Fibroblast of villous mesenchyme (primary cell): ENCODE measurements around the genes CTCF, C16orf86, TSNAXIP1 and EDC4.

- CAGE, long polyA plus RNA: no peak
Measured at GRCh38 chr16:67561027-67561851, 1.1 kb upstream of the CTCF start.

- CAGE, long polyA plus RNA: no peak
Measured at GRCh38 chr16:67561881-67562914, at the start of gene CTCF. TSS of gene CTCF (plus strand) at chr16:67562526.

- CAGE, long polyA plus RNA: no peak
Measured at GRCh38 chr16:67562915-67563533, 698 bp downstream of the CTCF start.

GRCh38 chr16:67666580-67667624 lies at the start of gene C16orf86:
TSS of gene C16orf86 (plus strand) at chr16:67666814.
- CAGE, long polyA plus RNA: start-site peak on the plus strand at chr16:67666808-67666940, 13 and 11 reads in 2 replicates

- CAGE, long polyA plus RNA: no peak
Measured at GRCh38 chr16:67804661-67805535, 1.5 kb downstream of the RANBP10 start.

DNA sequence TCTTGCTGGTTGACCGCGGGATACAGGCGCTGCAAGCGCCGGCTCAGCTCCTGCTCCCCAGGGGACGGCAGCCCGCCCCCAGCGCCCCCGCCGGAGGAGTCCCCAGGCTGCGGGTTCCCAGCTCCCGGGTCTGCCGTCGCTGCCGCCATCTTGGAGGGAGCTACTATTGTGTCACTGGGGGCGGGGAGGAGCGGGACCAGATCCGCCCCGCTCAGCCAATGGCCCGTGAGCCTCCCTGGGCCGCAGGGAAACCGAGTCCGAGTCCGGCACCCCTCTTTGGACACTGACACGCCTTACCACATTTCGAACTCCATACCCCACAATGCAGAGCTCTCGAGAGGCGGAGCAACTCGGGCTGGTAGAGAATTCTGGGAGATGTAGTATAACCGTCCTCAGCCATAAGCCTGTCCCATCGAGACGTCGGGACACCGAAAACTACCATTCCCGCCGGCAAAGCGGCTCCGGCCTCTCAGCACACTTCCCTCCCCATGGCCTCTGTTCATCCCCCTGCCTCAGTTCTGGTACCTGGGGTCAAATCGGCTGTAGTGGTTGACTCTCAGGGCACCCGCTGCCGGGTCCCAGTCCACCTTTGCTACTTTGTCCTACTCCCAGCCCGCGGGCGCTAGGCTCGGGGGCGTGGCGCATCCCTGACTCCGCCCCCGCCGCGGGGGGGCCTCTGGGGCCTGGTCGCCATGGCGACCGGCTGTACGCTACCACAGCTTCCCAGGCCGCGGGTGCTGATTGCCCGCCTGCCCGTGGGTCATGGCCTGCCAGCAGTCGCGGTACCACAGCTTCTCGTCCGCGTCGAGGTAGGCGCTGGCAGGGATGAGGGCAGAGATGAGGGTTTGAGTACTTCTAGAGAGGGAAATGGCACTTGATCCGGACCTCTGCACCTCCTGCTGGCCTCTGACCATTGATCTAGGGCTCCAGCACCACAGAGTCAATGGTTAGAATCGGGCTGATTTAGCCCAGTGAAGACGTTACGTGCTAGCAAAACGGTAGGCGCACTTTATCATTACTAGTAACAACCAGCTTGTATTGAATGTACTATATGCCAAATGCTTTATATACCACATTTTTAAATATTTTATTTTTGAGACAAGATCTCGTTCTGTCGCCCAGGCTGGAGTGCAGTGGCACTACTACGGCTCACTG lies at the start of gene TSNAXIP1:
Gene TSNAXIP1 (plus strand): TSS at position 502 of the 1,155 bp plus-strand sequence.
- CAGE, long polyA plus RNA: start-site peak on the minus strand centred at position 168 of the sequence, 19 bp wide, 67 and 45 reads in 2 replicates; start-site peak on the plus strand centred at position 518 of the sequence, 44 bp wide, 22 and 11 reads in 2 replicates

GRCh38 chr16:67872416-67873484 lies at the start of gene EDC4:
TSS of gene EDC4 (plus strand) at chr16:67873052.
- CAGE, long polyA plus RNA: no peak

GRCh38 chr16:67881472-67882291 lies 3.0 kb upstream of the NRN1L start:
- CAGE, long polyA plus RNA: no peak

- CAGE, long polyA plus RNA: start-site peak on the minus strand at chr16:67966783-67966819, 199 and 110 reads in 2 replicates
Measured at GRCh38 chr16:67966738-67967298, 1.6 kb downstream of the SLC12A4 start.

- CAGE, long polyA plus RNA: no peak
Measured at GRCh38 chr16:67969408-67970018, 1.1 kb upstream of the SLC12A4 start.

DNA sequence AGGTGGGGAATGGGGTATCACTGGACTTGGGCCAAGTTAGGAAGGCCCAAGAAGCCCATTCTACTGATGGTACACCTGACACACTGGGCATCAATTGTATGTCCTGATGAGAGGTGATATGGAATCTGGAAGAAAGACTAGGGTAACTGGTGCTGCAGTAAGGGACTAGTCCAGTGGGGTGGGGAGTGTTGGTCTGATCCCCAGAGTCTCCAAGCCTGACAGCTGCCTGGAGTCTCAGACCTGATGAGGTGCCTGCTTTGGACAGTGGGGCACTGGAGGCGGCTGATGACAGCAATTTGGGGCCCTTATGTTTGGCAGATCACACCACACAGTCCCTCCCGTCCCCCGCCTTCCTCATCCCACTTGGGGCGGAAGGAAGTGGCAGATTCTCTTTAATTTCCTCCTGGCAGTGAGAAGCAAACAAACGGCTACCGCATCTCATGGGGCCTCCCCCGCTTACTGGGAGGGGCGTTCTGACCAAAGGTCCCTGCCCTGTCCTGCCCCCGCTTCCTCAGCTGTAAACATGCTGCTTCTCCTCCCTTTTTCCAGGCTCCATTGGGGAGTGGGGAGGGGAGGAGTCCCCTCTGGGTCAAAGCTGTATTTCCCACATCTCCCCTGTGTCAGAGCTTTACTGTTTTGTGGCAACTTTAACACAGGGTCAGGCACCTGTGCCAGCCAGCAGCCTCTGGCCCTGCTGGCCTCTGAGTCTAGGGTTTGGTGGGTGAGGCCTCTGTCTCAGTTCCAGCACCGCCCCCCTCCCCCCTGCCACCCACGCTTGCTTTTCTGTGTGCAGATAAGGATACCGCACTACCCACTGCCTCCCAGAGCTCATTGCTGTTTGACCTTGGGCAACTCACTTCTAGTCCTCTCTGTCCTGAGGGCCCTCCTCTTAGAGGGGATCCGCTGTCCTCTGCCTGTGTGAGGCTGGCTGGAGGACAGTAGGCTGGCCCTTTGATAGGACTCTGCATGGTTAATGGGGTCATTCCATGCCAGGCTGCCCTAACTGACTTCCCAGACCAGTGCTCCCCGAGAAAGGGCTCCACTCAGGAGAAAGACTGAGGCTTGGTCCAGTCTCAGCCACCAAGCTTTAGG lies 5.4 kb upstream of the NFATC3 start:
- CAGE, long polyA plus RNA: no peak

- CAGE, long polyA plus RNA: no peak
Measured at GRCh38 chr16:68091516-68092125, 6.5 kb downstream of the NFATC3 start.

DNA sequence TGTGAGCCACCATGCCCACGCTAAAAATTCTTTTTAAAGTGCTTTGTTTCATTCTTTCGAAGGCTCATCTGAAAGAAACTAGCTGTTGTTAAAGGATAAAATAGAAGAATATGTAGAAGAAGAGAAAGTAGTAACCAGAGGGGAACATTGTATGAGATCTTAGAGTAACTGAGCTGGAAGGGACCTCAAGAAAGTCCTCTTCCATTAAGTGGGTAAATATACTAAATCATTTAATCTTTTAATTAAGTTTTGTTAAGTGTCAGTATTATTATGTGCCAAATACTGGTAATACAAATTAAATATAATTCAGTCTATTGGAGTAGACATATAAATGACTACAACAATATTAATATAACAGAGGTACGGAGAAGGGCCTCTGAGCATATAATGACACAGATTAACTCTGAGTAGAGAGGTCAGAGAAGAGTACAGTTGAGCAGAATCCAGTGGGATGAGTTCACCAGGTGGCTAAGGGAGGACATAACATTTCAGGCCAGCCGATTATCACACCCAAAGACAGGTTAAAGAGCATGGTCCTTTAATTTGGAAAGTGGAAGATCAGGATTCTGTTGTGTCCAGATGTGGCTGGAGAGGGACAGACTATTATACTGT lies 11.2 kb downstream of the NFATC3 start:
- CAGE, long polyA plus RNA: no peak

DNA sequence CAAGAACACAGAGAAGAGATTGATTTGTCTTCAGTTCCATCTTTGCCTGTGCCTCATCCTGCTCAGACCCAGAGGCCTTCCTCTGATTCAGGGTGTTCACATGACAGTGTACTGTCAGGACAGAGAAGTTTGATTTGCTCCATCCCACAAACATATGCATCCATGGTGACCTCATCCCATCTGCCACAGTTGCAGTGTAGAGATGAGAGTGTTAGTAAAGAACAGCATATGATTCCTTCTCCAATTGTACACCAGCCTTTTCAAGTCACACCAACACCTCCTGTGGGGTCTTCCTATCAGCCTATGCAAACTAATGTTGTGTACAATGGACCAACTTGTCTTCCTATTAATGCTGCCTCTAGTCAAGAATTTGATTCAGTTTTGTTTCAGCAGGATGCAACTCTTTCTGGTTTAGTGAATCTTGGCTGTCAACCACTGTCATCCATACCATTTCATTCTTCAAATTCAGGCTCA lies 45.1 kb downstream of the ESRP2 start:
- CAGE, long polyA plus RNA: no peak

DNA sequence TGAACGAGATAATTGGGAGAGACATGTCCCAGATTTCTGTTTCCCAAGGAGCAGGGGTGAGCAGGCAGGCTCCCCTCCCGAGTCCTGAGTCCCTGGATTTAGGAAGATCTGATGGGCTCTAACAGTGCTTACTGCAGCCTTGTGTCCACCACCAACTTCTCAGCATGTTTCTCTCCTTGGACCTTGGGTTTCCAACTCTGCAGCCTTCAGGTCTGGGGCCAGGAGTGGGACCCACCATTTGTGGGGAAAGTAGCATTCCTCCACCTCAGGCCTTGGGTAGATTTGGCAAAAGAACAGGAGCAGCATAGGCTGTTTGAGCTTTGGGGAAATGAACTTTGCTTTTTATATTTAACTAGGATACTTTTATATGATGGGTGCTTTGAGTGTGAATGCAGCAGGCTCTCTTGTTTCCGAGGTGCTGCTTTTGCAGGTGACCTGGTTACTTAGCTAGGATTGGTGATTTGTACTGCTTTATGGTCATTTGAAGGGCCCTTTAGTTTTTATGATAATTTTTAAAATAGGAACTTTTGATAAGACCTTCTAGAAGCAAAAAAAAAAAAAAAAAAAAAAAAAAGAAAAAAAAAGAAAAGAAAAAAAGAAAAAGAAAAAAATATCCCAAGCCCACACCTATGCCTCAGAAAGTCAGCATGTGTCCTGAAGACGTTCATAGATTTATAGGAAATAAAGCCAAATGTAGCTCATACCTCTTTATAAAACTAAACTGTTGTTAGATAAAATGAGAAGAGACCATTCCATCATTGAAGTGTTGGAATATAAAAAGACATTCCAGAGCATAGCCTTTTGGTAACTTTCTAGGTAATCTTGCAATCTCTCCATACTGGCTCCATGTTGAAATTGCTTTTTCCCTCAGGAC lies 9.3 kb downstream of the ESRP2 start:
- CAGE, long polyA plus RNA: no peak

DNA sequence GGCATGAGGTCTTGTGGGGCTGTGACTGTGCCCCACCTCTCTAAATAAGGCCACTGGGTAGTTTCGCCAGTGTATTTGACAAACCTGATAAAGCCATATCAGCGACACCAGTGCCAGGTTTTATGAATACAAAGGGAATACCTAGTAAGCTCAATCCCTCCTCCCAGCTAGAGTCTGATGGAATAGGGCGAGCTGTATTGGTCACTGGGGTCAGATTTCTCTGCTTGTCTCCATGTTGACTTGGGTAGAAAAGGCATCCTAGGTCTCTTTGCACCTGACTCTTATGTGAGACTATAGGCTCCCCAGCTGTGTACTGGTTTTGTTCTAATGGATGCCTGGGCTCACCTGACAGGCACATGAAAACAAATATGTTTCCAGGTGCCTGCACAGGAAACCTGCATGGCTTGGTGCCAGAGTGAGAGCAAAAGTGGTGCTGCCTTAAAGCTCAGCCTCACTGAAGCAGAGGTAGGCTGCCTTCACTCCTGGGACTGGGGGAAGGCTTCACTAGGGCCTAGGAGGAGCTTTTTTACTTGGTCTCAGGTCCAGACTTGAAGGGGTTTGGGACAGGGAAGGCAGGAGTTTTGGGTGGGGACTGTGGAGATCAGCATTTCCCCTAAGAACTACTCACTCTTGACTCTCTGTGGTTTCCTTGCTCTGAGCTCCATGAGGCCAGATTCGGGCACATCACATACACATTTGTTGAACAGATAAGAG lies 8.4 kb downstream of the SLC7A6 start:
- CAGE, long polyA plus RNA: no peak

- CAGE, long polyA plus RNA: no peak
Measured at GRCh38 chr16:68359785-68360469, 49.1 kb downstream of the PRMT7 start.

DNA sequence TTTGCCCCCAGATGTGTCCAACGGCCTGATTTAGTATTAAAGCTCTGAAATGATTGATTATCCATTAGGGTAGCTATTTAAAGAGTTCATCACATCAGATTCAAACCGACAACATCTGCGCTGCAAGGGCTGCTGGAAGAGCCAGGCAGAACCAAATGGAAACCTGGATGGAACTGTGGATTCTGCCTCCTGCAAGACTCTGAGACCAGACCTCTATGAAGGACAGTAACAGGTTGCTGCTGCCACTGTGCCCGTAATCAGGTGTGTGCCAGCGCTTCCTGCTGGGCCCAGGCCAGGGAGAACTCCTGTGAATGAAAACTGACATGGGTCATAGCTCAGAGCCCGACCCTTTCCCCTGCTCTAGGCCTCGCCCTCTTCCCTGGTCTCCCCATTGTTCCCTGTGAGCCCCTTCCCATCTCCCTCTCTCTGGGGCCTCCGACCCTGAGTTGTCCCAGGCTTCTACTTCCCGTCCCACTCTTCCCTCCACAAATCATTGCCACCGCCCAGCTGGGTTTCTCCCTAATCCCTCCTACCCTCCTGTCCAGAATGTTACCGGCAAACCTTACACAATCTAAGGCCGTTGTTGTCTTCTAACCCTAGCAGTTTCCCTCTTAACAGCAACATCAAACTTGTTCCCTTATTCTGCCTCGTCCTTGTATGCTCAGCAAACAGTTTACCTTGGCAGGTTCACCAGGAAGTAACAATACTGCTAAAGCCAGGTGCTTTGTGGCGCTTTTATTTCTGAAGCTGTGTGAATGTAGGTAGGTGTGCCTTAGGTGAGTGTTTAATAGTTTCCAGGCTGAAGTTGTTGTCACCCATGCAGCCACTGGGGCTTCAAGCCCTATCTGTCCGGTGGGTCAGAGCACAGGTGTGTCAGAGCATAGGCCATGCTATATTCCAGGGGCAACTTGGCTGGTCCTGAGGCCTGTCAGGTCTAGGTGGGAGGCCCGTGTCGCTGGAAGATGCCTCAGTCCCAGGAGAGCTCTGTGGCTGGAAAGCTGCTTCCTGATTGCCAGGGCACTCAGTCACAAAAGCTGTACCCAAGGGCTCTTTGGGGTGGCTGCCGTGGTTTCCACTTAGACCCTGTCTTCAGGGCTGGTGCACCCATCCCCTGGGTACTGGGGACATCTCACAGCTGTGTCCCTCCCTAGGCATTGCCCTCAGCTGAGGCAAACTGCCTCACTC lies 32.0 kb downstream of the SMPD3 start:
- CAGE, long polyA plus RNA: no peak

GRCh38 chr16:68563578-68564316 lies 24.7 kb downstream of the ZFP90 start:
- CAGE, long polyA plus RNA: no peak

- CAGE, long polyA plus RNA: no peak
Measured at GRCh38 chr16:68644278-68644534, 904 bp upstream of the CDH3 start.